Lung (tissue), 4 donors: ENCODE results near the genes NPEPPS and HOXB5.

- PRO-cap = no peak
- RAMPAGE, long total RNA = no peak
- RRBS = no CpG with 5 or more reads among the region's 23 CpGs
Measured at GRCh38 chr17:47491514-47492095, 39.3 kb upstream of the NPEPPS start.

- PRO-cap = bidirectional peak, plus-strand start at chr17:47531173, minus-strand start at chr17:47530987
- RAMPAGE, long total RNA = no peak
- RRBS = under 1% methylated on average over 9 of the region's 114 CpGs
Measured at GRCh38 chr17:47530799-47531845, at the start of gene NPEPPS. Gene NPEPPS (plus strand): TSS chr17:47531108.

DNA sequence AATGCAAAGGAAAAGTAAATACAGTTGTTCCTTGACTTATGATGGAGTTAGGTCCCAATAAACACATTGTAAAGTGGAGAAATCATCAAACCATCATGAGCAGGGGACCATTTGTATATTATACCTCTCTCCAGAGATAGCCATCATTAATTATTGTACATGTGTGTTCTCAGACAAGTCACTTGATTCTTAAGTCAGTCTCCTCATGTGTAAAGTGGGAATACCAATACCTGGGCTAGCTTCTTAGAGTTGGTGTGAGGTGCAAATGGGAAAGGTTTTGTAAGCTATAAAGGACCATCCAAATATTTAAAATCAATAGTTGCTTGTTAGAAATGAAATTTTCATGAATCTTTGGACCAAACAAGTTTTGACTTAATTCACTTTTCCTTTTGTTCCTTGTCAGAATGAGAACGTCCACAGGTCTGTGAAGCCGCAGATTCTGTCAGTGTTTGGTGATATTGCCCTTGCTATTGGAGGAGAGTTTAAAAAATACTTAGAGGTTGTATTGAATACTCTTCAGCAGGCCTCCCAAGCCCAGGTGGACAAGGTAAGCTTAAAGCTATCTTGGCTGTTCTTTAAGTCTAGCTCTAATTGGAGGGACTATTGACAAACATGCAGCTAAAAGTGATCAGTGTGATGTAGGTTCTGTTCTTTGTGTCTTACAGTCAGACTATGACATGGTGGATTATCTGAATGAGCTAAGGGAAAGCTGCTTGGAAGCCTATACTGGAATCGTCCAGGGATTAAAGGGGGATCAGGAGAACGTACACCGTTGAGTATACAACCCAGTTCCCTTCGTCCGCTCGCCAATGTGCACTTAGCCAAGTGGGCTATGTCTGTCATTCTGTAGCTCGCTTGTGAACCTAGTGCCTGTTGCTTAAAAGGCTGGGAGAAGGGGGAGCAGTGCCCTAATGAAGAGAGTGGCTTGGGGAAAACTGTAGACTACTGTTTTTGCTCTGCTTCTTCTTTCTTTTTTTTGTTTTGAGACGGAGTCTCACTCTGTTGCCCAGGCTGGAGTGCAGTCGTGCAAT lies 16.0 kb upstream of the TBKBP1 start:
- PRO-cap = no peak
- RAMPAGE, long total RNA = no peak
- RRBS = no CpG with 5 or more reads among the region's 11 CpGs

DNA sequence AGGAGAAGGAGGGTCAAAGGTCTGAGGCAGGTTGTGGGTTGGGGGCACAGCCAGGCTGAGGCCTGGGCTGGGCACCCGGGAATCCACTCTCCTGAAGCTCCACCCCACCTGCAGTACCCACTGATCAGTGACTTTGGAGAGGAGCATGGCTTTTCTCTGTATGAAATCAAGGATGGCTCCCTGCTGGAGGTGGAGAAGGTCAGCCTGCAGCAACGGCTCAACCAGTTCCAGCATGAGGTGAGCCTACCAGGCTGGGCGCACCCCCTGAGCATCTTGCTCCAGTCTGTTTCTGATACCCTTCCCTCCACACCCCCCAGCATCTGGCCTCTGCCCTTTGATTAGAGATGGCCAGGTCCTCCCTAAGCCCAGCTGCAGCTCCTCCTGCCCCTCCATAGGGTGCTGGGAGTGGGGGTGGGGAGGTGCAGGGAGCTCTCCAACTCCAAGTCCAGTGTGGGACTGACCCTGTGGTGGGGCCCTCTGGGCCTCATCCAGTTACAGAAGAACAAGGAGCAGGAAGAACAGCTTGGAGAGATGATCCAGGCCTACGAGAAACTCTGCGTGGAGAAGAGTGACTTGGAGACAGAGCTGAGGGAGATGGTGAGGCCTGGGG lies 2.7 kb downstream of the TBKBP1 start:
- PRO-cap = no peak
- RAMPAGE, long total RNA = no peak
- RRBS = no CpG with 5 or more reads among the region's 5 CpGs

DNA sequence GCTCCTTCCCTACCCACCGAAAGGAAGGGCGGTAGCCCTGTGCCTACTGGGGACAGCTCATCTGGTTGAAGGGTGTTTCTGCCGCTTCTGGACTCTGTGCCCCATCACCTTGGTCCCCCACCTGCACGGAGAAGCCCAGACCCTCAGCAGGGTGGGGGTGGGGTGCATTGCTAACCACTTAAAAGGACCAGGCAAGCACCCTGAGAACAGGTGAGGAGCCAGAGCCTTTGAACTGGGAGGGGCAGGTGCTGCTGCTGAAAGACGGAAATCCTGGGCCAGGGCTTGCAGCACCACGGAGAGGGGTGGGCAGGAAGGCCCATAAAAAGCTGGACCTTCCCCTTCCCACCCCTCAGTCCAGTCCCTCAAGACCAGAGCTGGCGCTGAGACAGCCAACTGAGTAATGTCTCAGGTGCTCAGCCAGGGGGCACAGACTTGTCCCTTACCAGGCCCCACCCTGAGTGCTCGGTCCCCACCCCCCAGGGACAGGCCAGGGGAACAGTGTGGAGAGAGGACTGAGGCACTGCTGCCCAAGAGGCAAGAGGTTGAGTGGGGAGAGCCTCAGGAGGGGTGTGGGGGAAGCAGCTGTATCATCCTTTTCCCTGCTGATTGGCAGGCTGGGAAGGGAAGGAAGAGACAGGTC lies 11.0 kb upstream of the SP2 start:
- PRO-cap = no peak
- RAMPAGE, long total RNA = no peak
- RRBS = no CpG with 5 or more reads among the region's 8 CpGs

DNA sequence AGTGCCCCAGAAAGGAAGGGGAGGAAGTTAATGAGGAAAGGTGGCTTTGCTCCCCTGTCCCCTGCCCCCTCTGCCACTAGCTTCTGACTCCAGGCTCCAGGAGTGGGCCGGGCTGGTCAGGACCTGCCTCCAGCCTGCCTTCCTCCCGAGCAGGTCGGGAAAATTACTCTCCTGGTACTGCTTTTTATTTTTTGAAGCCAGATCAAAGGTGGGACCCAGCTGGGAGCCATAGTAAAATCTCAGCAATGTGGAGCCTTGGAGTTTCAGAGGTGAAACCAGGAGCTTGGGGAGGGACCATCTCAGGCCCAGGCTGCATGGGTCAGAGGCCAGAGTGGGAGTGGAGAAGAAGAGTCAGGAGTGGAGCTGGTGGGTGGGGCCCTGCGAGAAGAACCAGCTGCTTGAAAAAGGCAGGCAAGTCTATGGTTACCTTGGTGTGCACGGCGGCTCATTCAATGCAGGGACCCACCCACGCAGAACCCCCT lies 10.4 kb upstream of the SP2 start:
- PRO-cap = no peak
- RAMPAGE, long total RNA = no peak
- RRBS = no CpG with 5 or more reads among the region's 7 CpGs

DNA sequence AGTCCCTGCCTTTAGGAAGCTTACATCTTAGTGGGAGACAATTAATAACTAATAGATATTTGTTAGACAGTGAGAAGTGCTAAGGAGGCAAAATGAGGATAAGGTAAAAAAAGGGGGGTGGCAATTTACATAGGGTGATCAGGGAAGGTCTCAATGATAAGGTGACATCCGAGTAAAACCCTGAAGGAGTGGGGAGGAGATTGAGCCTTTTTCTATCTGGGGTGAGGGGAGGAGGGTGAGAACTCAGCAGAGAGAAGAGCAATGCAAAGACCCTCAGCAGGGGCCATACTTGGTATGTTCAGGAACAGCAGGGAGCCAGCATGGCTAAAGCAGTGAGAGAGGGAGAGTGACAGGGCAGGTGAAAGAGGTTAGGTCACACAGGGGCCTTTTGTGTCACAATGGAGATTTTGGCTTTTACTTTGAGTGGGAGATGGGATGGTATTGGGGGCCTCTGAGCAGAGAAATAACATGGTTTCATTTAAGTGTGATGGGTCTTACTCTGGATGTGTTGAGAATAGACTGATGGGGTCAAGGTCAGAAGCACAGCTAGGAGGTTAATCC lies 6.0 kb downstream of the SP2 start:
- PRO-cap = no peak
- RAMPAGE, long total RNA = no peak
- RRBS = no CpG with 5 or more reads among the region's 1 CpG

GRCh38 chr17:47949827-47950246 lies 7.8 kb downstream of the PRR15L start:
- PRO-cap = no peak
- RAMPAGE, long total RNA = no peak
- RRBS = no CpG with 5 or more reads among the region's 5 CpGs

- PRO-cap = bidirectional peak, plus-strand start at chr17:47955728, minus-strand start at chr17:47955586
- RAMPAGE, long total RNA = no peak
- RRBS = no CpG with 5 or more reads among the region's 8 CpGs
Measured at GRCh38 chr17:47955229-47956254, 2.1 kb downstream of the PRR15L start.

DNA sequence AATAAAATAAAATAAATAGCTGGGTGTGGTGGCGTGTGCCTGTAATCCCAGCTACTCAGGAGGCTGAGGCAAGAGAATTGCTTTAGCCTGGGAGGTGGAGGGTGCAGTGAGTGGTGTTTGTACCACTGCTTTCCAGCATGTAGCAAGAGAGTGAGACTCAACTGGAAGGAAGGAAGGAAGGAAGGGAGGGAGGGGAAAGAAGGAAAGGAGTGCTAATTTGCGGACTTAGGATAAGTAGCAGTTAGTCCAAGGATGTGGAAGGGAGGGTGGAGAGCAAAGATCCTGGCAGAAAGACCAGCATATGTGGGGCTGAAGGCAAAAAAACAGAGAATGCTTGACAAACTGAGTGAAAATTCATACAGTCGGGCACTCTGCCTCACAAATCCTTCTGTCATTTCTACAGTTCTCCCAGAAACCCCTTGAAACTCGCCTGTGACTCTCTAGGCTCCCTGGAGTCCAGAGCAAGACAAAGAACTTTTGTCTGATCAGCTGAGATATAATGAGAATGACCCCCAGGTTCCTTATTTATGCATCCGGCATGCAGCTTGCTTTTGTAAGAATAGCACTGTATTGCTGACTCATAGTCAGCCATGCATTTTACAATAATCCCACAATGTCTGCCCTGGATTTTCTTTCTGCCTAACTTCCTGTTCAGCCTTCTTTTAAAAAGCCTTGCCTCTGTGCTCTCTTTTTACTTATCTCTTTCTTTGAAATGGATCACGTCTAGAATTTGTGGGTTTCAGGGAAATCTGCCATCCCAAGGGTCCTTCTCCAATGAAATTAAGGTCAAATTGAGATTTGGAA lies 31.5 kb downstream of the CDK5RAP3 start:
- PRO-cap = no peak
- RAMPAGE, long total RNA = no peak
- RRBS = no CpG with 5 or more reads among the region's 6 CpGs

GRCh38 chr17:48026330-48026908 lies 11.2 kb downstream of the COPZ2 start:
- PRO-cap = no peak
- RAMPAGE, long total RNA = no peak
- RRBS = 6% methylated on average over 3 of the region's 16 CpGs

- PRO-cap = no peak
- RAMPAGE, long total RNA = no peak
- RRBS = no CpG with 5 or more reads among the region's 13 CpGs
Measured at GRCh38 chr17:48051478-48052516, 3.6 kb downstream of the NFE2L1 start.

DNA sequence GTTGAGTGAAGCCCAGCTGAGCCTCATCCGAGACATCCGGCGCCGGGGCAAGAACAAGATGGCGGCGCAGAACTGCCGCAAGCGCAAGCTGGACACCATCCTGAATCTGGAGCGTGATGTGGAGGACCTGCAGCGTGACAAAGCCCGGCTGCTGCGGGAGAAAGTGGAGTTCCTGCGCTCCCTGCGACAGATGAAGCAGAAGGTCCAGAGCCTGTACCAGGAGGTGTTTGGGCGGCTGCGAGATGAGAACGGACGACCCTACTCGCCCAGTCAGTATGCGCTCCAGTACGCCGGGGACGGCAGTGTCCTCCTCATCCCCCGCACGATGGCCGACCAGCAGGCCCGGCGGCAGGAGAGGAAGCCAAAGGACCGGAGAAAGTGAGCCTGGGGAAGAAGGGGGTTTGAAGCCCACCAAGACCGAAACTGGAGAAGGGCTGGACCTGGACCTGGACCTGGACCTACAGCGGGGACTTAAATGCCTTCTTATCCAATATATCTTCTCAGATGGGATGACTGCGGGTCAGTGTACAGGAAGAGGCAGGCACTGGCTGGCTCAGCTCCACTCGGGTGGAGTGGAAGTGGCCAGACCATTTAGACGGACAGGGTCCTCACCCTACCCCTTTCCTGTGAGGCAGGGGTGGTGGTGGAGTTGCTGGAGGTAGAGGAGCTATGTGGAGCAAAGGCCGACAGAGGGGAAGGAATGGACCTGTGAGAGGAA lies 11.3 kb downstream of the NFE2L1 start:
- PRO-cap = no peak
- RAMPAGE, long total RNA = no peak
- RRBS = 94% methylated on average over 11 of the region's 35 CpGs

DNA sequence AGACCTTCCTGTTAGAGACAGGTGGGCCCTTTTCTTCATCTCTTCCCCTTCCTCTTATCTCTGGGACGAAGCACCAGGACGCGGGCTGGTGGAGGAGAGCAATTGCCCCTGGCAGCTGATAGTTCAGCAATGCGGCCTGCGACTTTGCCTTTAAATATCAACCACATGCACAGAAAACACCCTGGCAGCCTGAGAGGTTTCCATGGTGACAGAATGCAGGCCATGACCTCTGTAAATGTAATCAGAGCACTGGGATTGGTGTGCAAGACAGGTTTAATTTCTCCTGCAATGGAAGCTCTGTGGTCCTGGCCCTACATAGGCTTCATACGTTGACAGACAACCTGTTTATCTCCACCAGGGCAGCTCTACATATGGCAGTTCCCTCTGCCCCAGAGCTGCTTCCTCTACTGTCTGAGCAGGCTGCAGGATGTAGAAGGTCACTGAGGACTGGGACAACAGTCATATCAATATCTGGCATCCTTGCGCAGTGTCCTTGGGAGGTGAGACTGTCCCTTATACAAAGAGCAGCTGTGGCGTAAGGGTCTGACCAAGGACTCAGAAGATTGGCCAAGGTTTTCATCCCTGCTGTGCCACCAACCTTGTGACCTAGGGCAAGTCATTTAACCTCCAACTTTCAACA lies 10.1 kb upstream of the SKAP1 start:
- PRO-cap = no peak
- RAMPAGE, long total RNA = no peak
- RRBS = no CpG with 5 or more reads among the region's 8 CpGs

DNA sequence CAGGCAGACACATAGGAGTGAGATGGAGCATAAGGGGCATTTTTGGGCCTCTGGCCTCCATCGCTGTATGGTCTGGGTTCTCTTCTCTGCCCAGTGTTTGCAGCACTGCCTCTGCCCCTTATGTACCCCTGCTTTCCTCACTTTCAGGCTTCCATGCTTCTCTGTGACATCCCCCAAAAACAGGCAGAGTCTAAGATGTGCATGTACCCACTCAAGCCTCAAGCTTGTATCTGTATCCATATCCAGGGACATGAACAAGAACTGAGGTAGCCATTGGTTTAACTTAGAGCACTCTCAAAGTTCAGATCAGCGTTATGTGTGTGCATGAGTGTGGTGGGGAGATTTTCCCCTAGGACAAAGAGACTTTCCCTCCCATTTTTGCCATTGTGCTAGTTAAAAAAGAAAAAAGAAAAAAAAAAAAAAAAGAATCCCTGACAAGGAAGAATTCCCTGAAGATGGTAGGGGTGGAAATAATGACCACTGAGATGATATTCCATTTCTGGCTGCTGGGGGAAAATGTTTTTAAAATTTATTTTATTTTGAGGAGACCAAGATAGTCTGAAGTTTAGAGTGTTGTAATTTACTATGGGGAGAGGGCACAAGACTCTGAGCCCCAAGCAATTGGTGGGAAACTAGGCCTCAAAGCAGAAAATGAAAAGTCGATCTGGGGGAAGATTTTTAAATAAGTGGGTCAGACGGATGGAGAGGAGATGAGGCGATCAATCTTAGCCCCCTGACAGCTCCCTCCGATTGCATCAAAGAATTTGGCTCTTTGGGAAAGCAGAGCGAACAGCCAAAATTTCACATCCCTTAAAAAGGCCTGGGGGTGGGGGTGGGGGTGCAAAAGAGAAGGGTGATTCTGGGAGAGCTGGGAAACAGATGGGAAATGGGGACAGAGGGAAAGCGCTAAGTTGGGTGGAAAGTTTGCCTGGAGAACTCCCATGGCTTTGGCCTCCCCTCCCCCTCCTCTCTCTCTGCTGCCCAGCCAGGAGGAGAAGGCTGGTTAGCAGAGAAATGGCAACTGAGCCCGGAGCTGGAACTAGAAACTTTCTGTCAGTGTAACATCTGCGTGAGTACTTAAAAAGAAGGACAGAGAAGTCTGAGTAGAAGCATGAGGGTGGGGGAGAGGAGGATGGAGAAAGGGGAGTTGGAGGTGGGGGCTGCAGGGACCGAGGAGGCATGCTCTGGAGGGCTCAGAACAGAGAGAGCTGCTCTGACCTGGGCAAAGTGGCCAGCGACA lies 1.2 kb upstream of the HOXB2 start:
- PRO-cap = no peak
- RAMPAGE, long total RNA = no peak
- RRBS = no CpG with 5 or more reads among the region's 12 CpGs

DNA sequence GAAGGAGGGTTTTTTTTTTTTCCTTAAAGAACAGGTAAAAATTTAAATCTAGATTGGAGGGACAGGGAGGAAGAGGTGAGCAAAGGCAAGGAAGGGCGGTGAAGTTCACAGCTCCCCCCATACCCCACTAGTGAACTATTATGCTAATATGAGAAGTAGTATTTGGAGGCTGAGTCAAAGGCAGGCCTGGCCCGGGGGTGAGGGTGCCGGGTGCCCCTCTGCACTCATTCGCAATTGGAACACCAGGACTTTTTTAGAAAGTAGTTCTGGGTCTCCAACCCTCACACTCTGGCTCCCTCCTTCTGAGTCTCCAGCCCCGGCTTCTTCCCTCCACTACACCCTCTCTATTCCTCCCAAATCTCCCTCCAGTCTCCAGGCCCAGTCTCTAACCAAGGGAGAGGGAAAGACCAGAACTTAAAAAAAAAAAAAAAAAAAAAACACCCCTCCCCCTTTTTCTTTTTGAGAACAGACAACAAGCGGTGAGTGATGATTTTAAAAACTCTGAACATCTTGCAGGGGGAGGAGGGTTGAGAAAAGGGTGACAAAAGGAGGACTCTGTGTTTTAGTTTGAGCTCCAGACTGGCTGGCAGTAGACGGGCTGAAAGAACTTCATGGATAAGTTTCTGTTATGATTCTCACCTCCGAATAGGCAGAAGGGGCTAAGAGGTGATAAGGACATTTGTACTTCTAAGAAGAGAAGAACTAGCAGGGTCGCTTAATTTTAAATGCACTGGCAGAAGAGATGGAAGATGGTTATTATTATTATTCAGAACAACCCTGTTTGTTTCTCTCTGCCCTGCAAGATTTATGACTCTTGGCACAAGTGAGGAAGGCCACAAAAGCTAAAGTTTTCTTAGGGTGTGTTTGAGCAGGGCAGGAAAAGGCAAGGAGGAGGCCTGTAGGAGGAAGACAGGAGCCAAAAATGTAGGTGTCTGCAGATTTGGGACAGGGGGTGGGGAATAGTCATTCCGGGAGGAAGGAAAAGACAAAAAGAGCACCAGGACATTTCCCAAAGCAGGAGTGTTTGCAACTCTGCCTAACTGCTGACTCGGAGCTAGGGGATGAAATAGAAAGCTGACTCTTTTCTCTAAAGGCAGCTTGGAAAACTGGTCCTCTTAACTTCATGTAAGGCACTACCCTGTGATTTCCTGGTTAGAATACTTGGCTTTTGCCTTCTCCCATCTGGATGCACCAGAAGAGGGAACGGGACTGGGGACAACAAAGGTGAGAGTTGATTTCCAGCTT lies 11.6 kb upstream of the HOXB2 start:
- PRO-cap = no peak
- RAMPAGE, long total RNA = no peak
- RRBS = 50% methylated on average over 3 of the region's 12 CpGs

DNA sequence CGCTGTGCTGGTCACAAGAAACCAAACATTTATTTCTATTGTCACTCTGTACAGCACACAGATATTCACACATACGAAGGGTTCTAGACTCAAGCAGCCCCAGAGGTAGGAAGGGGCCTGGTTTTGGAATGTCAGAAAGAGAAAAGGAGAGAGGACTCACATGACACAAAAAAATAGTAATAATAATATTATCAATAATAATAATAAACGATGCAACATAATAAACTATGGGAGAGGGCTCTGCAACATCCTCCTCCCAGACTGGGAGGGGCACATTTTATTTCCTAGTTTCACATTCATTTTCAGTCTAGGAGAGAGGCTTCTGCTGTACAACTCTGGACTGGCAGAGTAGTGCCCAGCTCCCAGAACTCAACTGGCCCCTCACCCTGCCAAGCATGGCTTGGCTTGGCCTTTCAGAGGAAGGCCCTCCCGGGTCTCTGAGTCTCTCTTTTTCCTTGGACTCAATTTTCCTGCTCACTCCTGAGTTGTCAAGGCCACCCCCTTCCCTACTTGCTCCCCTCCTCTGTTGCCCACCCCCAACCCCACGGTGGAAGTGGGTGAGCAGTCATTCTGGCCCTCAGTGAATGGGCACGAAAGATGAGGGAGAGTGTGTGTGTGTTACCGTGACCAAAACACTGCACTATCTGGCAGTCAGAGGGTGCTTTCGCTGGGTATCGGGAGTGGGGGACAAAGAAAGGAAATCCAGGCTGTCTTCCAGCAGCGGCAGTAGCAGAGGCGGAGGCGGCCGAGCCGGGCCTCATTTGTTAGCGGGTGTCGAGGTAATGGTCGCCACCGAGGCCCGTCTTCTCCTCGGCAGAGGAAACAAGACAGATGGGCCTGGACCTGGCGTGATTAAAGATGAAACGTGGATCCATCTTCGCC lies 2.4 kb downstream of the HOXB4 start:
- PRO-cap = no peak
- RAMPAGE, long total RNA = no peak
- RRBS = no CpG with 5 or more reads among the region's 23 CpGs

DNA sequence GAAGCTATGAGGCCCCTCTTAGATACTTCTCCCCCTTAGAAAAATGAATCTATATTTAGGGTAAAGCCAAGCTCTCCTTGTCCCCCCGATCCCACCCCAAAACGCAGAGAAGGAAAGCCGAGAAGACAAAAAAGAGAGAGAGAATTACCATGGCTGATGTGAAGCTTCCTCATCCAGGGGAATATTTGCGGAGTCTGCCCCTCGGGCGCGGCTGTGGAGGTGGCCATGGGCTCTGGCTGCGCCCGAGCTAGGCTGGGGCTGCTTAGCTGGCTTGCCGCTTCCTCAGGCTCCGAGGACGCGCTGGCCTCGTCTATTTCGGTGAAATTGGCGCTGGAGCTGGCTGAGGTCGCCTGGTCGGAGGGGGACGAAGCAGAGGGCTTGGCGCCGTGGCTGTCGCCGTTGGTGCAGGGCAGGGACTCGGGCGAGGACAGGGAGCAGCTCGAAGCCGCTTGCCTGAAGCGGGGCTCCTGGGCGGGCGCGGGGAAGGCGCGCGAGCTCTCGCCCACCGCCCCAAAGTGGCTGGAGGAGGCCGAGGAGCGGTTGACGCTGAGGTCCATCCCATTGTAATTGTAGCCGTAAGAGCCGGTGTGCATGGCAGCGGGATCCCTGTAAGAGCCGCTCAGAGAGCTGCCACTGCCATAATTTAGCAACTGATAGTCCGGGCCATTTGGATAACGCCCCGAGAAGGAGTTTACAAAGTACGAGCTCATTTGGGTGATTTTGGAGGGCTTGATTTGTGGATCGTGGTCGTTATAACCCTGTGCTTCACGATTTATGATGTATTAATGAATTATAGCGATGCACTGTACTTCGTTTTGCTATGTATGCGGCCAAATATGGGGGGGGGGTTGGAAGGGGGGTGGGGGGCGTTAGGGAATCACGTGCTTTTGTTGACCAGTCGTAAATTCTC lies at the start of gene HOXB5:
TSS of gene HOXB5 (minus strand) at position 807 of the 910 bp plus-strand sequence.
- PRO-cap = bidirectional peak, plus-strand start at position 493 of the sequence, minus-strand start at position 419 of the sequence
- RAMPAGE, long total RNA = no peak
- RRBS = 4% methylated on average over 4 of the region's 56 CpGs

- PRO-cap = no peak
- RAMPAGE, long total RNA = no peak
- RRBS = 22% methylated on average over 5 of the region's 9 CpGs
Measured at GRCh38 chr17:48628264-48628568, 2.1 kb upstream of the HOXB9 start.

GRCh38 chr17:48628569-48629208 lies 2.5 kb upstream of the HOXB9 start:
- PRO-cap = no peak
- RAMPAGE, long total RNA = no peak
- RRBS = no CpG with 5 or more reads among the region's 6 CpGs